ENCODE data around the genes CYP24A1, CASS4 and FAM209B.

DNA sequence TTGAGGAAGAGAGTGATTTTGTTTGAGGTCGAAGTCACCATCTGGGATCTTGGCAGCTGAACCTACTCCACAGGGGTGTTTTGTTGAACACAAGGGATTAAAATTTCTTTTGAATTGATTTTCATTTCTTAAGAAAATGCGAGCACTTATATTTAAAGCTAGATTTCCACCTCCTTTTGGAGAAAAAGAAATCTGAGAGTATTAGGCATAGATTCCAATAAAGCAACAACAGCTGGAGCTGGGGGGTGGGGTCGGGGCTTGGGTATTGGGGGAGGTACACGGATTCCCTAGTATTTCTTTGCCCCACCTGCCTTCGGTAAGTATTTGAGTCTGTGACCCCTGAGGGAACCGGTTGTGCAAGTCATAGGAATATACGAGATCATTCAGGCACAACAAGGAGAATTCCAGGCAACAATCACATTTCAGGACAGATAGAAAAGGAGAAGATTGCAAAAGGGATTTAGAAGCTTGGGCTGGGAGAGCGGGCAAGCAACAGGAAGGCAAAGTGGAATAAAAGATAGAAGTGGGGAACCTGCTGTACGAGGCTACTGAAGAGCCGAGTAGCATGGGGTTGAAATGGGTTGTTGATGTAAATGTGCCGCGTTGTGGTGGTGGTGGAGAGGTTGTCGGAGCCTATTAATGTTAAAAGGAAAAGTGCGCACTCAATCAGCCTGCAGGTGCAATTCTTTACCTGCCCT, 149.0 kb downstream of the BCAS1 start:
- PRO-cap = no peak

DNA sequence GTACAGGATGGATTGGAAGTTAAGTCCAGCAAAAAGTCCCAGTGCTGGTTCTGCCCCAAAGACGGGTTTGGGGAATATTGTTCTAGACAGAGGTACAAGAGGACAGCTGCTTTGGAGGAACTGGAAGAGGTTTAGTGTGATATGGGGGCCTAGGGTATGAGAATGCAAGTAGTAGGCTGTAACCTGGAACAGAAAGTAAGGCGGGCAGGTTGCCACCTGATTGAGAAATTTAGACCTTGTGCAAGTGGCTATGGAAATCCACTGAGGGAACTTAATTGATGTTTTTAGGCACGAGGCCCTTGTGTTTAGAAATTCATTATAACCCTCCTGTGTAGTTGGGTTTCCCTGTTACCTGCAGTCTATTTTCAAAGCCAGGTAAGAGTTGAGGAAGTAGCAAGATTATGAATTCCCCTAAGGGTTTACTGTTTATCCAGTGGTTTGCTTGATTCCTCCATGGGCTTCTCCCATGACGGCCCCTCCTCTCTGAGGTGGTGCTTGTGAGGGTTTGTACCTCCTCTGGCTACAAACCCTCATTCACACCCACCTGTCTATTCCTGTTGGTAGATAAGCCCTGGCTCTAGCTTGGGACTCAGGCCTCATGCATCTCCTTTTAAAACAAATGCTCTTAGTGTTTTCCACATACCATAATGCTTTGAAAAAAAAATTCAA, 42.0 kb upstream of the BCAS1 start:
- PRO-cap = no peak

- PRO-cap = no peak
These were observed at the start of gene CYP24A1 for GRCh38 chr20:54173879-54174474. Gene CYP24A1 (minus strand): TSS chr20:54173986.

DNA sequence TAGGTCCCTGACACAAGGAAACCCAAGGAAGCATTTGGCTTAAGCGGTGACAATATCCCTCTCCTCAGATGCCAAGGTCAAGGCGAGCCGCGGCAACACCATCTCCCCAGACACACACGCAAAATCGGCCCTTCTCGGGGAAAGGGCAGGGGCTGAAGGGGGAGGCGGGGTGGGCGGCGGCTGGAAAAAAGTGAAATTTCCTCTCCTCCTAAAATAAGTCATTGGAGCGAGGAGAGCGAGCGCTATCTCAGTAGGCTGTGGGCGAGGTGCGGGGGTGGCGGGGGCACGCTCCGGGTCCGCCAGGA, 329 bp upstream of the DOK5 start:
- PRO-cap = no peak

DNA sequence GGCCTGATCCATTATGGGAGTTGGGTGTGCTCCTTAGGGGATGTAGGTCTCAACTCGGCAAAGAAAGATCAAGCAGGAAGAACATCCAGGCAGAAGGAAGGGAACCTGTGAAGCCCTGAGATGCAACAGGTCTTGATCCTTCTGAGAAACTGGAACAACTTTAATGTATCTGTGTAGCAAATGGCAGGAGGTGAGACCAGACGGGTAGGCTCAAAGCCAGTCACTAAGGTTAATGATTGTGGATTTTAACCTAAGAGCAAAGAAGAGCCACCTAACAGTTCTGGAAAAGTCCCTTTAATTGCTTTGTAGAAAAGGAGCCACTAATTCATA, 326.4 kb downstream of the CBLN4 start:
- PRO-cap = no peak

- PRO-cap = no peak
These were observed 10.4 kb upstream of the FAM210B start for GRCh38 chr20:56348252-56348810.

DNA sequence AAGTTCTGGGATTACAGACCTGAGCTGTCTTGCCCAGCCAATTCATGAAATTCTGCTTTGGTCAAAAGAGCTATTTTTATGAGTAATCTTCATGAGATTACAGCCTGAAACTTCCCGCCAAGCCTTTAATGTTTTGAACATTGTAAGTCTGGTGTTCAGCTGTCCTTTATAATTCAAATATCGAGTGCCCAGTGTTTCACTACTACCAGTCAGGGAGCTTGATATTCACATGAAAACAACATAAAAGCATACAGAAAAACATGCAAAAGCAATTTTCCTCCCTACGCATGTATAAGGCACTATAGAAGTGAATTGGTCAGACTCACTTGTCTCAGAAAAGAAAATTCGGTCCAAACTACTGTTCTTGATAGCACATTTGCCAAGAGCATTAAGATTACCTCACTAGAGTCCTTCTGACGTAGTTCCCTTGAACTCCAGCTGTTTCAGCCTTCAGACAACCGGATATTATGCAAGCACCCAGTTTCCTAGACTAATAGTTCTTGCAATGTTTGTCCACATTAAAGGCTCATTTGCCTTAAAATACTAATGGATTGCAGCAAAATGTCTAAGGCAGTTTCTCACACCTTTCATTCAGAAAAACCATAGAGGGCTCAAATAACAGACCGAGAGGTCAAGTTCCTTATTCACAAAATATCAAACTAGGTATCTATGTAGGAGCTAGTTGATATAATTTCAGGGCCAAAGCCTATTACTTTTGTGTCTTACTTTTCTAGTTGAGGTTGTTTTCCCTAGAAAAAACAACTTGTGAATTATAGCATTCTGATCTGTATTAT, 2.6 kb upstream of the CASS4 start:
- PRO-cap = no peak

- PRO-cap = unidirectional peak, plus-strand start at chr20:56411812; bidirectional peak, plus-strand start at chr20:56412038, minus-strand start at chr20:56411882; bidirectional peak, plus-strand start at chr20:56412448, minus-strand start at chr20:56412105
These were observed at the start of gene CASS4 for GRCh38 chr20:56411653-56412722. Gene CASS4 (plus strand): TSS chr20:56412260.

DNA sequence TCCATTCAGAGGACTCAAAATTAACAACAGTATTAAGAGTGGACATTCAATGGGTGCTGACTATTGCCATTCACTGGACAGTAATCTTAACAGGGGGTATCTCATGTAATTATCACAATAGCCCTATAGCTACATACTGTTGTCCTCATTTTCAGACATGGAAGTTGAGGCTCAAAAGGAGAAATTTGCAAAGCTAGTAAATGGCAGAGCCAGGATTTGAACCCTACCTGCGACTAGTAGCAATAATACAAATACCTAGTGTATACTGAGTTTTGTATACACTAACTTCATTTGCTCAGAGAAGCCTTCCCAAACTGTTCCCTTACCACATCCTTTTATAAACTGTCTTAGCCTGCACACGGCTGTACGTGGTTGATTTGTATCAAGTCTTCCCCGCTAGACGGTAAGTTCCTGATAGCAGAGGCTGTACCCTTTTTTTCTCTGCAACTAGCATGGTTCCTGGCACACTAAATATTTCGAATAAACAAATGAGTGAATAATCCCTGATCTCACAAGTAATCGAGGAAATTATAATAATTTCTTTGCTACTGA, 536 bp downstream of the RTF2 start:
- PRO-cap = no peak

- PRO-cap = no peak
These were observed 9.1 kb downstream of the RTF2 start for GRCh38 chr20:56477496-56477969.

- PRO-cap = no peak
These were observed at the start of gene FAM209B for GRCh38 chr20:56532867-56533386. Gene FAM209B (plus strand): TSS chr20:56533246.

- PRO-cap = no peak
These were observed 1.0 kb downstream of the TFAP2C start for GRCh38 chr20:56629847-56630843.

GRCh38 chr20:56815724-56816249, 186.7 kb downstream of the TFAP2C start:
- PRO-cap = no peak

DNA sequence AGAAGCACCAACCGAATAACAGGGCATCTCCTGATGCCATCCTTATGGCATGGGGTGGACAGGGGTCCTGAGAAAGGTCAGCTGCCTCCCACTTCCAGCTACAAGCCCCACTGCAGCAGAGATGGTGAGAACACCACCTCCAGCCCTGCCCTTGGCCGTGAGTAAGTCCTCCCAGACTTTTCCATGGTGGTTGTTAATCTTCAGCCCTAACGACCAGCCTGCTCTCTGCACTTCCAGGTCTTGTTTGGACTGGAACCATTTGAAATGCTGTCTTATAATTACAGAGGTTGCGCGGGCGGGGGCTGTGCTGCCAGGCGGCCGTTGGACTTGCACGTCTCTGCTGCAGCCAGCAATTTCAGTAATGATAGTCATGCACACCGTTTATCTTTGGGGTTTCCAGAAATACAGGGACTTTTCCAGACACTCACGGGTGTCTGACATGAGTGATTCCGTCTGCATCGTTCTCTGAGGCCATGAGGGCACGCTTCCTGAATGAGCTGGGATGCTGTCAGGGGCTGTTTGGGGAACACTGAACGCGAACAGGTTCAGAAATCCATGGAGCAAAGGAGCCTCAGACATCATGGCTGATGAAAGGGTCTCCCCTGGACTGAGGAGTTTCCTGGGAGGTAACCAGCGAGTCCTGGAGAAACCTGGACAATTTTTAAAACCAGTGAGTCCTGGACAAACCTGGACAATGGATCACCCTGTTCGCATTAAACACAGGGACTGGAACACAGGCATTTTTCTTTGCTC, 118.1 kb downstream of the BMP7 start:
- PRO-cap = no peak

DNA sequence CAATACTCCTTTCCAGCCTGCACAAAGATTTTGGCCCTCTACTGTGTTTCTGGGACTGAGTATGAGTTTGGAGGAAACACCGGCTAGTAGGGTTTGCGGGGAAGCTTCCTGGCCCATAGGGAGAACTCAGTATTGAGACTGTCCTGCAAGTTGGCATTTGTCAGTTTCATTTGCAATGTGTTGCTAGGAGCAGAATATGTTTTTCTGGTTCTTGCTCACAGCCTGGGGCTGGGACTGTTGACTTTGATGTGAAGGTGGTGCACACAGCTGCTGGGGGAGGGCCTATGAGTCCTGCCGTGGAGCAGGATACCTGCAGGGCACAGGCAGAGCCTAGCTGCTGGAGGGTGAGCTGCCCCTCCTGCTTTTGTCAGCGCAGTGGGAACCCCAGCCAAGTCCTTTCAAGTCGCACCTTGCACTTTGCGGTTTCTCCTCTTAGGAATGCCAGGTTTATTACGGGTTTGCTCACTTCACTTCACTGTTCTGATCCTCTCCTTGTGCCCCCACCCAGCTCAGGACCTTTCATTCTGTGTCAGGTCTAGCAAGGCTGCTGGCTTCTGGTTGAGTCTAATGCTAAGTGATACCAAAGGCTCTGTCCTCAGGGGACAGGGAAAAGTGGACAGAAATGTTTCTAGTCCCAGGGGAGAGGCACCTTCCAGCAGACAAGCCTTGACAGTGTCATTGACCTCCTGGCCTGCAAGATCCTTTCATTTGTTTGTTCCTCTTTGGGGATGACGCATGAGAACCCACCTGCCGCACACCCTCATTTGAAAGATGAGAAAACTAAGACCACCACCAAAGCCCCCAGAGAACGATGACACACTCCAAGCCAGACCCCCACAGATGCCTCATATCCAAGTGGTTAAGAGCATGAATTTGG, 2.8 kb upstream of the SPO11 start:
- PRO-cap = no peak

DNA sequence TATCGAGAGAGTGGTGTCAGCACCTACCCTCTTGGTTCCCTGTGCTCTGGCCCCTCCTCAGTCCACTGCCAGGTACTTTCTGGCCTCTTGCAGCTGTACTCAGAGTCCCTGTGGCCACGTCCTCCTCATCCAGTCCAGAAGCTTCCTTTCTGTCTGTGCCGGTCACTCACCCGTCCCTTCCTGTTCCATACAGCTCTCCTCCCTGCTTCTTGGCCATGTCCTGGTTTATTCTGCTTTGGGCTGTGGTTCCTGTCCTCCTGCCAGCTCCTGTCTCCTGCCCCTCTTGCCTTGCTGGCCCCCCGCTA, 15.6 kb upstream of the RBM38 start:
- PRO-cap = no peak

DNA sequence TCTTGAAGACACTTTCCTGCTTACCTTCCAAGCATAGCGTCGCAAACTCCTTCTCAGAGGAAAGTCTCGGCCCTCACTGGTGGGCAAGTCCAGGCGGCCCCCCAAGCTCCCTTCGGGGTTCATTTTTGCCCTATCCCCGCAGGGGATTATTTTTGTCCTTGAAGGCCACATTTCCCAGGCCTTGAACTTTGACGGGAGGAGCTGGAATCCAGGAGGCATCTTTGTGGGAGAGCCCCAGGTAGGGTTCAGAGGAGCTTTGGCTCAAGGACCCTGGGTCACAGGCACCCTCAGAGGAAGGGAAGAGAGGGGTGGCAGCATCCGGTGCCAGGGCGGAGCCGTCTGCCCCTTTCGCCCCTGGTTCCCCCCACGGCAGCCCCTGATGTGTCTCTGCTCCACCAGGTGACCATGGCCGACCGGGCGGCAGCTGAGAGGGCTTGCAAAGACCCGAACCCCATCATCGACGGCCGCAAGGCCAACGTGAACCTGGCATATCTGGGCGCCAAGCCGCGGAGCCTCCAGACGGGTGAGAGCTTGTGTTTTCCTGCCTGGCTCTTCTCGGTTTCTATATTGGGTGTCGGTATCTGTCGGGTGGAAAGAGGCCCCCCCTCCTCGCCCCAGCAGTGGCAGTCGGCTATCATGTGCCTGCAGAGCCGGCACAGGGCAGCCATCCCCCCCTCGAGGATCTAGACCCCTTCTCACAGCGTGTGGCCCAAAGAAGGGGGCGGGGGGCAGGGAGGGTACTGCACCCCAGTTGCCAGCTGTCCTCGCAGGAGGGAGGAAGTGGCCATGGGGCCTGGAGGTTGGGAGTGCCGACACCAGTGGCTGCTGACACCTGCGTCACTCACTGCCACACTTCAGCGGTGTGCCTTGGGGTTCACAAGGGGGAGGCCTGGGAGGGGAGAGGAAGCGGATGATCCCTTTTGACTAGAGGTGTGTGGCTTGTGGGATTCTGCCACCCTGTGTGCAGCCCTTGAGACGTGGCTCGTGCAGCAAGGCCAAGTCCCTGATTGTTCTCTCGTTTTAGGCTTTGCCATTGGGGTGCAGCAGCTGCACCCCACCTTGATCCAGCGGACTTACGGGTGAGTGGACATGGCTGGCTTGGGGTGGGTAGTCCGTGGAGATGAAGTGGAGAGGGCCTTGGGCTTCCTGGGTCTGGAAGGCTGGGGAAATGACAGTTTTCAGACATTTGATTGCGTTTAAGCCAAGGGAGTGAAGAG, 1.5 kb downstream of the RBM38 start:
- PRO-cap = bidirectional peak, plus-strand start at position 877 of the sequence, minus-strand start at position 540 of the sequence

DNA sequence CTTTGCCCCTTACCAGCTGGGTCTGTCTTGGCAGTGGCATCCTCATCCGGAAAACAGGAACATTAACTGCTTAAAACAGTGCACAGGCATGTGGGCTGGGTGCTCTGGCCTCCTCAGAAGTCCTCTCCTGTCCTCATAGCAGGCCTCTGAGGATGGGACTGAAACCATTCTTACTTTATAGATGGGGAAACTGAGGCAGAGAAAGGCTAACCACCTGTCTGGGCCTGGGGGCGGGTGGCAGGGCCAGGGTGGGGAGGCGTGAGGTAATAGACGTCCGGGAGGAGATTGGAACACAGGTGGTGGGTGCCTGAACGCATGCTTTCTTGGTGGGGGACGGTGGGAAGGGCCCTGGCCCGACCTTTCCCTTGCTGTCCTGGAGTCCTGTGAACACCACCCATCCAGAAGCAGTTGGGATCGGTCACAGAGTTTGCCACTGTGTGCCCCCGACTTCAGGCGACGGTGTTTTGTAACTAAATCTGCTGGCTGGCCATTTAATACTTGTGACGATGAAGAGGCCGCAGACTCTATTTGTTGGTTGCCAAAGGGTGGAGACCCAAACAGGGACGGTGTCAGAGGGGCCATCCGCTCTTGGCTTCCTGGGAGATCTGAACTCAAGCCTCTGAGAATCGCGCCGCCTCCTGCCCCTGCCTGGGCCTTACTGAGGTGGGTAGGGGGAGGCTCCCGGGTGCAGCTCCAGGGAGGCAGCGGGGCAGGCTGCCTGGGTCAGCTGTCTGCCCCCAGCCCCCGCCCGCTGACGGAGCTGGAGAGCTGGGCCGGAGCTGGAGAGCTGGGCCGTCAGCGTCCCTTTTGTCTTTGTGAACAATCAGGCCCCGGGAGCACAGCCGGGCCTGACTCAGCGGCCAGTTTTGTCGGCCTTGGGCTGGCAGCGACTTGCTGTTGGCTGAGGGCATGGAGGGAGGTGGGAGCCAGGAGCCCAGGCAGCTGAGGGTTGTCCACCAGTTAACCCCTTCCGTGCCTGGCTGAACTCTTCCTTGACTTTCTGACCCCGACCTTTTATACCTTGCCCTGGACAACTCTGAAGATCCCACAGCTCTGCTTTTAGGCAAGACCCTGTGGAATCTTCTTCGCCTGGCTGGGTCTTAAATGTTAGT, 4.2 kb downstream of the RBM38 start:
- PRO-cap = no peak

DNA sequence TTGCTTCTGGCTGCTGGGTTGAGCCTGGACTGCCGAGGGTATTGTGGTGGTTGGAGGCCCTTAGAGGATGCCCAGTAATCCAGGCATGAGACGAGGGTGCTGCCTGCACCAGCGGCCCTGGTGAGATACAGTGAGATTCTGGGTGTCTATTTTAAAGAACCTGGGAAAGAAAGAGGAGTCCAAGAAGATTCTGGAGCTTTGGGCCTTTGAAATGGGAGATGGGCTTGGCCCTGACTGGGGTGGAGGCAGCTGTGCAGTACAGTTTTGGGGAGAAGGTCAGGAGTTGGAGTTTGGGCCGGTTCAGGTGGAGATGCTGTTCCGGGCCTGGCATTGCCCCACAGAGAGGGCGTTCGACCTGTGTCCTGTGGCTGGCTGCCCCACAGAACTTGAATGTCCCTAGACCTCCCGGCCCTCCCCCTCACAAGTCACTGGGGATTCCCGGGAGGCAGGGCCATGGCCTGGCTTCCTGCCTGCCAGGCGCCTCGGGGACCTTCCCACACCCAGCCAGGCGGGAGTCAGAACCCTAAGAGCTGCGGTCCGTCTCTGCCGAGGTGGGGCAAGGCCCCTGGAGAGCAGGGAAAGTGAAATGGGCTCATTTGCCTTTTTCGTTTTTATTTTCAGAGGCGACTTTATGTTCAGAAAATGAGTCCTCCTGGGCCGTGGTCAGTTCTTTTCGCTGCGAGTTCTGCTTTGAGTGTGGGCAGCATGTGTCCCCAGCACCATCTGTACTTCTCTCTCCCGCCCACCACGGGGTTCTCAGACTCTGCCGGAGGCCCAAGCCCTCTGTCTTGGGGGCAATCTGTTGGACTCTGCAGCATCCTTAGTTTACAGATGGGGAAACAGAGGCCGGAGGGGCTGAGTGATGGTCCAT, 8.3 kb downstream of the RBM38 start:
- PRO-cap = no peak

DNA sequence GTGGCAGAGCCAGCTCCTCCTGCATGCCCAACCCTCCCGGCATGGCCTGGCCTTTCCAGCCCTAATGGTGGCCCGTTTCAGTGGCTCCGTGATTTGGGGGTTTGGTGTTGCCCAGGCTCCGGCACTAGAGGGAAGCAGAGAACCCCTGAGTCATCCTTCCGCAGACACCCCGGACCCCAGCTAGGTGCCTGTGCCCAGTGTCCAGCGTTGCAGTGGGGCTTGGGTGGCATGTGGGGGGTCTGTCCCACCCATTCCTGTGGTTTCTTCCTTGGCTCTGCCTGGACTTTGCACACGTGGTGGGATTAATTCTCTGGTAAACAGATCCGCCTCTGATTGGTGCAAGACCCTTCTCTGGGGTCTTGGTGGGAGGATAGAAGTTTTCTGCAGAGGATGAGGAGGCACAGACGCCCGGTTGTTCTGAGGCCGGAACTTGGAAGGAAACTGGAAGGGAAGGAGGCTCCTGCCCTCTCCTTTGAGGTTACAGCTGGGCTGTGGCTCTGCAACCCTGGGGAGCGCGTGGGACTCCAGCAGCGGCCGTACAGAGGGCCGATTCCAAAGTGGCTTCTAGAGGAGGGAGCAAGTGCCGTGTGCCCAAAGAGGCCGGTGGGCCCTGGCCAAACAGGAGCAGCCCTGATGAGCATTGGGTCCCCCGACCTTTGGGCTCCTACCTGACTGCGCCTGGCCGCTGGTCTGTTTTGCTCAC, 9.4 kb downstream of the RBM38 start:
- PRO-cap = no peak

Data from natural killer cell (primary cell).